Gallbladder (tissue), 1 donor: ENCODE measurements around a stretch of chr1.

GRCh38 chr1:241633963-241634755 is 6.0 kb downstream of the CHML start:
- PRO-cap = no peak

GRCh38 chr1:241709067-241709310 is 56.9 kb downstream of the WDR64 start:
- PRO-cap = no peak

- PRO-cap = no peak
These were observed 9.0 kb downstream of the EXO1 start for GRCh38 chr1:241856787-241857660.

- PRO-cap = no peak
These were observed 221.7 kb downstream of the PLD5 start for GRCh38 chr1:242302767-242303261.

DNA sequence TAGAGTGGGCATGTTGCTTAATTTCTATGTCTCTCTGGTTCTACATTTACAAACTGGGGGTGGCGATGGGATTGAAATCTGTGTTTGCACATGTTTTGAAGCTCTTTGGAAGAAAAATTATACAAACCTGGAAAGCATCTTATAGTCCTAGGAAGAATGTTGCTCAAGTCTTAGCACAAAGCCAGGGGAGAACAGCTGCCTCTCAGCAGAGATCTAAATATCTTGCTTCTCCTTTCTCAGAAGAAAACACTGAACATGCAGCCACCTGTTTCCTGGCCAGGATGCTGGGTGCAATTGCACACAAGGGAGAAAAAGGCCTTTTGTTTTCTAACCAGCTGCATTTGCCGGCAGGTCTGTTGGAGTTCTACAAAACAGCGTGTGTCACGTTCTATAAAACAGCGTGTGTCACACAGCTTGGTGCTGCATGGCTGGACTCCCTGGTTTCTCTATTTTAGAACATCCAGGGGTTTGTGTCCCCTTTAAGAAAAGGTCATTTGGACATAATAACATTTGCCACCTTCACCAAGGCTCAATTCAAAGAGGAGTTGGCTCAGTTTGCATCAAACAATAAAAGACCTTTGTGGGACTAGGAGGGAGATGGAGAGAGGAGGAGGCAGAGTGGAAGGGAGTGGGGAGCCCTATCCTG is 259.6 kb upstream of the PLD5 start:
- PRO-cap = no peak

DNA sequence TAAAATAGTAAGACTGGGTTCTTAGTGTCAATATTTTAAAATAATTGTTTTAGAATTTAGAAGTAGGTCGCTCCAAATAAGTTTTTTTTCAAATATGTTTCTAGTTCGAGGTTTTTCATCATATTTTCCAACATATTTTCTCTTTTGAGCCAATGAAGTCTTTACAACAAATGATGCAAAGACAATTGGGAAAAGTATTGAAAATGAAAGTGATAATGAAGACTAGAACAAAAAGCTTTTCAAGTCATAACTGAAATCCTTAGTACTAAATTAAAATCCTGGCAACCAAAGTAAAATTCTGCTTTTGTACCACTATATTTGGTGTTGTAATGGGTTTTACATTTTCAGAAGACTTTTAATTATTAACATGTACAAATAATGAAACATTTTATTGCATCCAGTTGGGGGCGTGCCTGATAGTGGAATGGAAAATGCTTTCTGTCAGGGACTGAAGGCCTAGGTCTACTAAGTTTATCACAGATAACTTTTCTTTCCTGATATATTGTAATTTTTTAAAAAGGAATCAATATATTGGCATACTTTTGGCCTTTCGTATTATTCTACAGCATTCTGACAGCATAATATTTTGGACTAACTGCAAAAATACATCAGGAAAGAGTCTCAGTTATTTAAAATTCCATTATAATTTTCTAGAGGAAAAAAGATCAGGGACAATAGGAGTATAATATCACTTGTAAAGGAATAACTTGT is 89.4 kb downstream of the SDCCAG8 start:
- PRO-cap = no peak

DNA sequence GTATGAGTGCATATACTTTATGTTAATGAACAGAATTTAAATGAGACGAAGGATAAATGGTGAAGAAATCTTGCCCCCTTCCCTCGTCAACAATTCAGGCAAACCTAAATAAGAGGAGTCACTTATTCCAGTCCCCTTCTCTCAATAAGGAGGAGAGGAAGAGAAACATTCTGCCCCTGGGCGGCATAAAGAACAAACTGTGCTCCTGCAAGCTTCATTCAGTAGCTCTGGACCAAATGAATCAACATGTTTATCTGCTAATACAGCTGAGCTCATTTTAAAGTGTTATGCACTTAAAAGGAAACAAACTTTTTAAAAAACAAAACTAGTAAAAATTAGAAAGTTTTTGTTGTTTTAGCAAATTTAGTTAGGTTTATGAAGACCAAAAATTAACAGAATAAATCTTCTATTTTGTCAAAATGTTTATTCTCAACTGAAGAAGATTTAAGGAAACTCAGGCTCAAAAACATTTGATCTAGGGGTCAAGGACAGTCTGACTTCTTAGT is 58.4 kb downstream of the AKT3 start:
- PRO-cap = no peak

DNA sequence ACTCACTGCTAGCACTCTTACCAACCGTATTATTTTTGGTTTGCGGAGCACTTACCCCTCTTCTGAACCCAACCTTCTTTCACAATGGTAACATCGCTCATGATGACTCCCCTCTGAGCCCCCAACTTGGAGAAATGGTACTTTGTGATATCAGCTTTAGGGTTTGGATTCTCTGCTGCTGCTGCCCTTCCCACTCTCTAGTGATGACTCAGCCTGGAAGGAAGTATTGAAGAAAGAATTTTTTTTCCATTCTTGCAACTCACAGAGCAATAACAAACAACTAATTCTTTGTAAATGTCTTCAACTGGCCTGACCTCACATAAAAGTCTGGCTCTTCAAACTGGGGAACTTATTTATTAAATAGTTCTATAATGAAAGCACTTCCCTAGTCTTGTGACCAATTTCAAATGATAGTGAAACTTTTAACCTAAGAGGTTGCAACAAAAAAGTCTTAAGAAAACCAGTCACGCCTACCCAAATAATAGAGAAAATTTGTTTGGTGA is 6.9 kb downstream of the AKT3 start:
- PRO-cap = unidirectional peak, minus-strand start at position 199 of the sequence

- PRO-cap = no peak
These were observed 33.8 kb downstream of the ZBTB18 start for GRCh38 chr1:244084859-244085282.

DNA sequence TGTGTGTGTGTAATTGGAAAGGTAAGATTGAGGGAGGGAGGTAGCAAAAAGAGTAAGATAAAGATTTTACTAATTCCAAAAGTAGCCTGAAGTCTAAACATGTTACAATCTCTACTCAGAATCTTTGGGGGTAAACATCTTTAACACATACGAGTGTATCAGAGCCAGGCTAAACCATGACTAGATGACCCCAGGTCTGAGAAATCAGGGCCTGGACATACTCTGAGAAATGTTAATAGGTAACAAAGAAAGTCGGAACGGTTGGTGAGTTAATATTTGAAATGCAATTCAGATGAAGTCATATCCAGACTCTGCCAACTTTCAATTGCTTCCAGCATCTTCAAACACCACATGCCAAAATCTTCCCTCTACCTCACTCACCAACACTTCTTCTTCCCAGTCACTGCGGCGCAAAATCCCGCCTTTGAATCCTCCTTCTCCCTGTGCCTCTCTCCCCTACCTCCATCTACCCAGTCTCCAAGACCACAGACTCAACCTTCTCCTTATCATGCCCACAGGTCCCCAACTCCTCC is 41.1 kb downstream of the ZBTB18 start:
- PRO-cap = no peak

DNA sequence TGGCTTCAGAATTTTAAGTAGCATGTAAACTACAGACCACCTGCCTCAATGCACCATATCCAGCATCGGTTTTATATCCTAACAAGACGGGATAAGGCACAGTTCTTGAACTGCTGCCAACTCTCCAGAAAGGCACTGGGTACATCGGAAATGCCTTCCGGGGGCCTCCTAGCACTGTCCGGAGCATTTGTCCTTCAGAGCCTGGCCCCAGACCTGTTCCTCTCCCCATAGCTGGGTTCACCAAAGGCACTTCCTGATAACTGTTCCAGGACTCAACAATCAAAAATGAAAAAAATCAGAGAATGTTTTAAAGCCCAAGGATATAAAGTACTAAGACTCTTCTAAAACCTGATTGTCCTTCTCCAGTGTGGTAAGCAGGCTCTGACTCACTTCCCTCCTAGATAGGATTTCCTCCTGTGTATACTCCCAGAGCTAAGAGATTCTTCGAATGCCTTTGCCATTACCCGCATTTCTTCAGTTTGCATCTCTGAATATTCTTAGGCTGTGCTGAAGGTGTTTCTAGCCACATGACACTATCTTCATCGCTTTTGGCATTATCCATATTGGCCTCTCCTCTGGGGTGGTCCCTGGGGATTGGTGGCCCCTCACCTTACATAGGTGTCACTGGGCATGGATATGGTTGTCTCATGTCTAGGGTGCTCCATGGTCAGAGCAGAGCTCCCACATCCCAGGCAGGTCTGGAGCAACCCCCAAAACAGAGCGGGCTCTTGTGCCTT is 112.9 kb downstream of the ZBTB18 start:
- PRO-cap = no peak

DNA sequence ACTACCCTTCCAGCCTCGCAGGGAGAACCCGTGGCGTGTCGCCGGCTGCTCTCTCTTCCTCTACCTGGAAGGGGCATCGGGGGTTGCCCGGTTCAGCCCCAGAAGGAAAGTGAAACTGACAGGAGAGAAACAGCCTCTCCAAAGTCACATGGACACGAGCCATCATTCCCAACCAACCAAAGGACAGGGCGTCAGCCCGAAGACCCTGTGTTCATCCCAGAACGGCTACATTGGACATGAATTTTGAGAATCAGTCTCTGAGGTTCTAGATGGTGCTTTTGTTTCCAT is 83.2 kb upstream of the C1orf100 start:
- PRO-cap = no peak

GRCh38 chr1:244322679-244323459 is 29.6 kb upstream of the C1orf100 start:
- PRO-cap = no peak

- PRO-cap = no peak
These were observed 16.1 kb downstream of the ADSS2 start for GRCh38 chr1:244435586-244436079.

GRCh38 chr1:244678749-244678948 is 25.7 kb downstream of the DESI2 start:
- PRO-cap = no peak

DNA sequence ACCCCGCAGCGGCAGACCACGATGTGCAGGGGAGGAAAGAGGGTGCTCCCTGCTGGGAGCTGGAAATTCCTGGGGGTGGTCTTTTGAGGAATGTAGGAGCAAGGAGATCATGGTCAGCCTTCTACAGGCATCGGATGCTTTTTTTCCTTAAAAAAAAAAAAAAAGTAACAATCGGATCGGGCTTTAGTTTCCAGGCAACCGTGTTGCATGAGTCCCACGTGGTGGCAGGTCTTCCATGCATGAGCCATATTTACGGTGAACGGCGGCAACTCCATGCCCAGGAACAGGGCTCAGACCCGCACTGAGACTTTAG is 30.5 kb upstream of the ENSG00000284188 start:
- PRO-cap = no peak

- PRO-cap = no peak
These were observed 8.2 kb downstream of the COX20 start for GRCh38 chr1:244843481-244844295.

- PRO-cap = no peak
These were observed 10.4 kb downstream of the HNRNPU start for GRCh38 chr1:244853568-244854786.

DNA sequence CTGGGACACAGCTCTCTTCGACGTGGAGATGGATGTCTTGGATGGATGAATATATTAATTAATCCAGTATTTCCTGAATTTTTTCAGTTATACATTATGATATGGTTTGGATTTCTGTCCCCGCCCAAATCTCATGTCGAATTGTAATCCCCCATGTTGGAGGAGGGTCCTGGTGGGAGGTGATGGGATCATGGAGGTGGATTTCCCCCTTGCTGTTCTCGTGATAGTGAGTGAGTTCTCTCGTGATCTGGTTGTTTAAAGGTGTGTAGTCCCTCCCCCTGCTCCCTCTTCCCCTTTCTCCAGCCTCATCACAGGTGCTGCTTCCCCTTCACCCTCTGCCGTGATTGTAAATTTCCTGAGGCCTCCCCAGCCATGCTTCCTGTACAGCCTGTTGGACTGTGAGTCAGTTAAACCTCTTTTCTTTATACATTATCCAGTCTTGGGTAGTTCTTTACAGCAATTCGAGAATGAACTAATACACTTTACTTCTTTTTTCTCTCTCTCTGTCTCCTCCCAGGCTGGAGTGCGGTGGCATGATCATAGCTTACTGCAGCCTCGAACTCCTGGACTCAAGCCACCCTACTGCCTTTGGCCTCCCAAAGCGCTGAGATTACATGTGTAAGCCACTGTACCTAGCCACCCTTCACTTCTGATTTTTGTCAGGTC is 11.9 kb upstream of the EFCAB2 start:
- PRO-cap = no peak

GRCh38 chr1:245097424-245098151 is 57.2 kb upstream of the KIF26B start:
- PRO-cap = no peak